ENCODE measurements around the gene LMOD1.

GRCh38 chr1:200739287-200740324 lies 913 bp downstream of the CAMSAP2 start:
- PRO-cap, 2 experiments = peak in 2 of 2 experiments; most common plus-strand start chr1:200739611 (in 2); most common minus-strand start chr1:200739408 (in 2)
- RAMPAGE, long total RNA, 5 experiments = no peak in any of the 5 experiments

DNA sequence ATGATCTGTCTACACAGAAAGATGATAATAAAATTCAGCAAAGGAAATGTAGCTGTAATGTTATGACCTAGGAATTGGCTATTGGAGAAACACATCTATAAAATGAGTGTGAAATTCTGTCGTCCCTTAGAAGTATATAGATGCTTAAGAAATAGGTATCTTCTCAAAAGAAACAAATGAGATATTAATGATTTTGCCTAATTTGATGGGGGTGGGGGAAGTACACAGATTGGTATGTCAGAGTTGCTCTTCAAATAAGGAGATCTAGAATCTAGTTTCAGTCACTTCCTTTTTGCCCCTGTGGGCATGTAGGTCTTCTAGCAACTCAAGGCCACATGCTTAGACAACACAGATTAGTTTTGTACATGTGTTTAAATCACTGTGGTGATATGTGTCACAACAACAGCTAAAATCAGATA lies 10.6 kb upstream of the GPR25 start:
- PRO-cap, 2 experiments = no peak in any of the 2 experiments
- RAMPAGE, long total RNA, 5 experiments = no peak in any of the 5 experiments

DNA sequence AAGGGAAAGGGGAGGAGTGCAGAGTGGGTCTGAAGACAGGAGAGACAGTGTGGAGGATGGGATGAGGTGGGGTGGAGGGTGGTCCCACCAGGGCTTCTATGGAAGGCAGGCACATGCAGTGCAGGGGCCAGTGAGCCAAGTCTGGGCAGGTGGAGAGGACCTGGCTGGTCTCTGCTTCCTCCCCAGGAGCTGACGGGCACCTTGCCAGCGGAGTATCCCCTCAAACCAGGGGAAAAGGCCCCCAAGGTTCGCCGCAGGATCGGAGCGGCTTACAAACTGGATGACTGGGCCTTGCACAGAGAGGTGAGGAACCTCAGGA lies 5.2 kb downstream of the INAVA start:
- PRO-cap, 2 experiments = no peak in any of the 2 experiments
- RAMPAGE, long total RNA, 5 experiments = no peak in any of the 5 experiments

GRCh38 chr1:200969985-200970465 lies 53.5 kb downstream of the KIF21B start:
- PRO-cap, 2 experiments = no peak in any of the 2 experiments
- RAMPAGE, long total RNA, 5 experiments = no peak in any of the 5 experiments

- PRO-cap, 2 experiments = peak in 1 of 2 experiments; most common minus-strand start chr1:201016270 (in 1)
- RAMPAGE, long total RNA, 5 experiments = no peak in any of the 5 experiments
These were observed 7.3 kb downstream of the KIF21B start for GRCh38 chr1:201016084-201016691.

DNA sequence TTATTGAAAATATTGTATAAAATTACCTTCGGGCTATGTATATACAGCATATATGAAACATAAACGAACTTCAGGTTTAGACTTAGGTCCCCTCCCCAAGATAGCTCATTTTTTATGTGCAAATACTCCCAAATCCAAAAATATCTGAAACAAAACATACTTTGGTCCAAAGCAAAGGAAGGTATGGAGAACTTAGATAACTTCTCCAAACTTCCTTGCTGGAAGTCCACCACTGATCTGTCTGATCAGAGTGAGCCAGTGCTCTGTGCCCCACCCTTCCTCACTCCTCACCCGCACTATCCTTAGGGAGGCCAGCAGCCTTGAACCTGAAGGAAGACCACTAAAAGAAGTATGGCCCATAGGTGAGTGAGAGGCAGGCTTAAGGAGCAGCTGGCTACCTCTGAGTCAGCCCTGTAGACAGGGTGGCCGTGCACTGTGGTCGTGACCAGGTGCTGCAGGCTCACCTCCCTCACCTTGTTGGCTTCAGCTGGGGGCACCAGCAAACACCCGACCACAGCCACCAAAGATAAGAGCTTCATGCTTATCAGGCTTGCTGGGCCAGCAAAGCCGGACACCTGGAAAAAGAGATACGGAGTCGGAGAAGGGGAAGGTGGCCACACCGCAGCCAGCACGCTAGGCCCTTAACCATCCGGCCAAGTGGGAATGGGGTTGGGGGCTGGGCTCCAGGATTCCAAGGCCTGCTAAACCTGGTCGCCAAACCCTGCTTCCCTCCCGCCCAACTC lies 718 bp downstream of the TMEM9 start:
- PRO-cap, 2 experiments = no peak in any of the 2 experiments
- RAMPAGE, long total RNA, 5 experiments = no peak in any of the 5 experiments

GRCh38 chr1:201374580-201375597 lies 2.6 kb downstream of the TNNT2 start:
- PRO-cap, 2 experiments = no peak in any of the 2 experiments
- RAMPAGE, long total RNA, 5 experiments = no peak in any of the 5 experiments

DNA sequence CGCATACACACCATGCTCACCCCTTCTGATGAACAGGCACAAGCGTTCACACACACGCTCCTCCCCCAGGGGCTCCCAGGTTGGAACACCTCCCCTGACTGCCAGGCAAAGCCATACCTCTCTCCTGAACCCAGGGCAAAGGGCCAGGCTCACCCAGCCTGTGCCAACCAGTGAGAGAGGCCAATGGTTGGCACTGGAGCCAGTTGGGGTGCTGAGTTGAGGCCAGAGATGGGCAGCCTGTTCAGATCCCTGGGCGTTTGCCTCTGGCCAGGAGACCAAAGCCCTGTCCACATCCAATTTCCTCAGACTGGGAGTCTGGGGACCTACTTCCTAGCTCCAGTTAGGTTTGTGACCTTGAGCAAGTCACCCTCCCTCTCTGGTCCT lies 5.7 kb upstream of the LAD1 start:
- PRO-cap, 2 experiments = no peak in any of the 2 experiments
- RAMPAGE, long total RNA, 5 experiments = no peak in any of the 5 experiments

DNA sequence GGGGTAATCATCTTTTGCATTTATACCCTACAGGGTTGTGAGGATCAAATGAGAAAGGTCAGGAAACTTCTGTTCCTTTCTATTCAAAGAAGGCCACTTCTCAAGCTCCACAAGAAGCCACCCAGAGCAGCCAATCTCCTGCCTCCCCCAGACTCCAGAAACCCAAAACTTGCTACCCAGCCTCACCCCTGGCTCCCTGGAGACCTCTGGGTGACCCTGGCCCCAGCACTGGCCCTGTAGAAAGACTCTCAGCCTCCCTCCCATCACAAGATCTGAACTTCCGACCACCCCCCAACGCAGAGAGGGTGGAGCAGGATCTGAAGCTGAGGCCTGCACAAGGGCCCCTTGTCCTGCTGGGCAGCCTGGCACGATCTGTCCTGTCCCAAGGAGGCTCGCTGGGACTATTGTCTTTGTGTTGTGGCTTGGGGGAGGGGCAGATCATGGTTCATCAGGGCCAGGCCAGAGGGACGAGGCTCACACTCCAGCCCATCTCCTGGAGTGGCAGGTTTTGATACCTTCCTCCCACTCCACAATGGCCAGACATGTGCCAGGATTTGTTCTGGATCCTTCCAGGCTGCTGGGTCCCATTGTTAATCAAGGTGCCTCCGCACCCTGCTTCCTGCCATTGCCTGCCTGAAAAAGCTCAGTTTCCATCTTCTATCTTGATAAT lies 20.0 kb downstream of the PHLDA3 start:
- PRO-cap, 2 experiments = no peak in any of the 2 experiments
- RAMPAGE, long total RNA, 5 experiments = no peak in any of the 5 experiments

- PRO-cap, 2 experiments = no peak in any of the 2 experiments
- RAMPAGE, long total RNA, 5 experiments = no peak in any of the 5 experiments
These were observed 12.0 kb upstream of the PHLDA3 start for GRCh38 chr1:201481023-201481334.

DNA sequence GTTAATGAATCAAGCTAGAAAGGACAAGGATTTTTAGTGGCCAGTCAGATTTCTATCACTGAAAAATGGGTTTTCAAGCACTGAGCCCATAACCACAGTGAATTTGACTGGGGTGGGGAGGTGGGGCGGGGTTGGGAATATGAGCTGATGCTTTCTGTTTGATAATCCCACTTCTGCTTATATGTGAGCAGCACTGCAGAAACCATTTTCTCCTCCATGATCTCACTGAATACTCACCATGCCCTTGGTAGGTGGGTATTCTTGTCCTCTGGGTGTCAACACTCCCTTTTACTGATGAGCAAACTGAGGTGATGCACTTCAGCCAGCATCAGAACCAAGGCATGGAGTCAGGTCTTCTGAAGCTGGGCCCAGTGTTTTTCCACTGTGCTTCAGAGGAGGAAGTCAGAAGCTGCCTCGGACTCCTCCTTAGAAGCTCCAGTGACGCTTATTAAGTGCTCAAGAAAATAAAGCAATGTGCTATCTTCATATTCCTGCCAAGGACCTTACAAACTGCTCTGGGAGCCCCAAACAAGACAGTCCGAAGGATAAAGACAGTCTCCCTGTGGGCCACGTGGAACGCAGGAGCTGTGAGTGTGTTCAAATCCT lies 3.3 kb upstream of the NAV1 start:
- PRO-cap, 2 experiments = peak in 1 of 2 experiments; most common plus-strand start position 497 of the sequence (in 1)
- RAMPAGE, long total RNA, 5 experiments = no peak in any of the 5 experiments

DNA sequence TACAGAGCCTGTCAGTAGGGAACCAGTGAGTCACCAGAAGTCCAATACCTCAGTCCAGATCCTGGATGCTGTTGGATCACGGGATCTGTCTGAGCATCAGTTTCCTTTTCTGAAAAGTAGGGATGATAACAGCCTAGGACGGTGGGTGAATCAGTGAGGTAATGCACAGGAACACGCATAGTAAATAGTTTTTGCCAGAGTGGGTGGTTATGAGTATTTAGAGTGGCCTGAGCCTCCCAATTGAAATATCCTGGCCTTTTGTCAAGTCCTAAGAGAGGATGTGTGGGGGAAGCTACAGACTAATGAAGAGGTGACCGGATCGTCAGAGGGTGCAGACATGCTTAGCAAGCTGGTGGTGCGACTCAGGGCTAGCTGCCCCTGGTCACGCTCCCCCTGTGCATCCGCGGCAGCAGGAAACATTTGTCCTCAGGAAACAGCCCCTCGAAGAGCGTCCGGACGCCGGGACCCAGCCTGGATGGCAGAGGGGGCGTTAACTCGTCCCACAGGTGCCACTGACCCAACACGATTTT lies 24.0 kb downstream of the NAV1 start:
- PRO-cap, 2 experiments = no peak in any of the 2 experiments
- RAMPAGE, long total RNA, 5 experiments = no peak in any of the 5 experiments

GRCh38 chr1:201696142-201696798 lies 132.7 kb upstream of the IPO9 start:
- PRO-cap, 2 experiments = peak in 2 of 2 experiments; most common plus-strand start chr1:201696444 (in 1); most common minus-strand start chr1:201696387 (in 1)
- RAMPAGE, long total RNA, 5 experiments = no peak in any of the 5 experiments

DNA sequence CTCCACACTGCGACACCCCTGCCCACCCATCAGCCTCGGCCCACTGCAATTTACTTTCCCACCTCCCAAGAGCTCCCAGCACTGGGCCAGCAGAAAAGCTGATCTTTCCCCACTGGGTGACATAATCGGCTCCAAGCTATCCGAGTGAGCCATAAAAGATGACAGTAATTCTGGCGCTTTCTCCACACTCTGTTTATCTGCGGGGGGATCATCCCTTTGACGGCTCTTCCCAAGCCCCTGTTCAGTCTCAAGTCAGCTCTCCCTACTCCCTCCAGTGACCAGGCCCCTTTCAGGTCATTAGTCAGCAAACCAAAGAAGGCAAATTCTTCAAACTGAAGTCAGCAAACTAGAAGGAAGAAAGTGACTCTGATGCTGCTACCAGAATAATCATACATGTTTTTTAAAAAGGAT lies 107.3 kb upstream of the IPO9 start:
- PRO-cap, 2 experiments = no peak in any of the 2 experiments
- RAMPAGE, long total RNA, 5 experiments = no peak in any of the 5 experiments

DNA sequence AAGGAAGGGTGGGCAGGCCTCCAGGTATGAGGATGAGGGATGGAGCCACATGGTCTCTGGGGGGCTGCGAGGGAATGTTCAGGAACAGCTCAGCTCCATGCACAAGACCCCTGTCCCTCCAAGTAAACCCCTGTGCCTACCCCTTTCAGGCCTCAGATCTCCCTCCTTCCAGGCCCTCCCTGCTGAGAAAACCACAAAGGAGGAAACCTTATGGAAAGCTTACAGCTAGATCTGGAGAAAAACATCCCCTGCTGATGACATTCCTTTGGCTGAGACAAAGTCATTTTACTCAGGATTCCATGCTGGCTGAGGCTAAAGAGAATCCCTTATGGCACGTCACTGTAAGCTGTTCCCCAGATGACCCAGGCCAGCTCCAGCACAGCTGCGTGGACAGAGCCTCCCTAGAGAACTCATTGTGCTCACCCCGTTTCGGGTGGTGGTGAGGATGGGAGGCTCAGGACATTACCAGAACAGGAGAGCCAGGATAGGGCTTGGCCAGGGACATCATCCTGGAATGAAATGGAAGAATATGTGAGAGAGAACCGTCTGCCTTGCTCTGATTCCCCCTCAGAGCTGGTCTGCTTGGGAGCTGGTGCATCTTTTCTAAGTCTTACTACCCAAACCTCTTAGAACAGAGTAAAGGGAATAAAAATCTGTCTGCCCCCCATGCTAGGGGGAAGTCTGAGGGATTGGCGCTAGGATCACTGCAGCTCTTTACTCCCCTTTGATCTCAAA lies 91.2 kb upstream of the IPO9 start:
- PRO-cap, 2 experiments = peak in 1 of 2 experiments; most common plus-strand start position 356 of the sequence (in 1)
- RAMPAGE, long total RNA, 5 experiments = no peak in any of the 5 experiments

DNA sequence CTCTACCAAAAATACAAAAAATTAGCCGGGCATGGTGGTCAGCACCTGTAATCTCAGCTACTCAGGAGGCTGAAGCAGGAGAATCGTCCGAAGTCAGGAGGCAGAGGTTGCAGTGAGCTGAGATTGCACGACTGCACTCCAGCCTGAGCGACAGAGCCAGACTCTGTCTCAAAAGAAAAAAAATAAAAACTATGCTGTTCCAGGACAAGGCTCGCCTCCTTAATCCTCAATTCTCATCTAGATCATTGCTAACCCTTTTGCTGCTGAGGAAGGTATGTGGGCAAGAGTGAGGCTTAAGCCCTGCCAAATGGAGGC lies 24.7 kb downstream of the SHISA4 start:
- PRO-cap, 2 experiments = no peak in any of the 2 experiments
- RAMPAGE, long total RNA, 5 experiments = no peak in any of the 5 experiments

GRCh38 chr1:201916497-201917216 lies 28.0 kb downstream of the SHISA4 start:
- PRO-cap, 2 experiments = peak in 1 of 2 experiments; most common plus-strand start chr1:201916981 (in 1); most common minus-strand start chr1:201916732 (in 1)
- RAMPAGE, long total RNA, 5 experiments = no peak in any of the 5 experiments

GRCh38 chr1:201917332-201918246 lies 28.8 kb downstream of the LMOD1 start:
- PRO-cap, 2 experiments = peak in 1 of 2 experiments; most common plus-strand start chr1:201917905 (in 1); most common minus-strand start chr1:201917675 (in 1)
- RAMPAGE, long total RNA, 5 experiments = no peak in any of the 5 experiments

- PRO-cap, 2 experiments = peak in 2 of 2 experiments; most common plus-strand start chr1:201941675 (in 1); most common minus-strand start chr1:201942038 (in 2)
- RAMPAGE, long total RNA, 5 experiments = no peak in any of the 5 experiments
These were observed 4.7 kb downstream of the LMOD1 start for GRCh38 chr1:201941250-201942450.

DNA sequence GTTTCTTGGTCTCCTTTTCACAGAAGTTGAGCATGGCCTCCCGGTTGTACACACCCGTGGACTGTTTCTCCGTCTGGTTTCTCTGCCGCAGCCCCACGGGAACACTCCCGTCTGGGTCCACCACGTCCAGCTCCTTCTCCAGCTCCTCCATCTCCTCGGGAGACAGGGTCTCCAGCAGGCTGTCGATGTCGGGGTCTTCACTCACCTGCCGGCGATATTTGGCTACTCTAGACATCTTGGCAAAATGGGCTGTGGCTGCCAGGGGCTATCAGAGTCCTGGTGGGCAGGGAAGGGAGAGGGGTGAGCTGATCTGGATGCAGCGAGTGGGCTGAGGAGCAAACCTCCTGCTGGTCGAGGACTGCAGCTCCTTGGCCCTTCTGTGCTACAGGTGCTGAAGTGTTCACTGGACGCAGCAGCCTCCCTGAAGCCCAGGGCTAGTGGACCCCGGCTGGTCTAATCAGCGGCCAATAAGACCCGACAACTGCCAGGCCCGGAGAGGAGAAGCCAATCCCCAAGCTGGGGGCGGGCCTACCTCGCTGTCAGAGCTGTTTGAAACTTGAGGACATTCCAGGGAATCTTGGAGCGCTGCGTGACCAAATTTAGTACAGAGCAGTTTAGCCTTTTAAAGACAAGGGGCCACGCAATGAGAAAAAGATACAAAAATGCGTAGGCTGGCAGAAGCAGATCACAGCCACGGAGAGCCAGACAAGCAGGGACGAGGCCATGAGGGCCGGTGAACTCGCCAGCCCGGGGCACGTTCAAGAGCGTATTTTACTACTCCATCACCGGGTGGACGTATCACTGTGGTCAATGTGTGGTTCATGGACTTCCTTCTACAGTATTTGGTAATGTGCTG lies at the start of gene LMOD1:
Gene LMOD1, minus strand, starts transcription at position 443 of the 856 bp plus-strand sequence.
- PRO-cap, 2 experiments = peak in 2 of 2 experiments; most common plus-strand start position 688 of the sequence (in 2); most common minus-strand start position 379 of the sequence (in 1)
- RAMPAGE, long total RNA, 5 experiments = start-site peak on the plus strand in 1 of 5 experiments, centred at position 686 of the sequence, 19 to 46 reads per replicate; start-site peak on the minus strand in 4 of 5 experiments, centred at positions 405 to 412 of the sequence, 390 to 582 reads per replicate